HCT116 (cell line): Measurements from ENCODE around the gene SLC25A4.

DNA sequence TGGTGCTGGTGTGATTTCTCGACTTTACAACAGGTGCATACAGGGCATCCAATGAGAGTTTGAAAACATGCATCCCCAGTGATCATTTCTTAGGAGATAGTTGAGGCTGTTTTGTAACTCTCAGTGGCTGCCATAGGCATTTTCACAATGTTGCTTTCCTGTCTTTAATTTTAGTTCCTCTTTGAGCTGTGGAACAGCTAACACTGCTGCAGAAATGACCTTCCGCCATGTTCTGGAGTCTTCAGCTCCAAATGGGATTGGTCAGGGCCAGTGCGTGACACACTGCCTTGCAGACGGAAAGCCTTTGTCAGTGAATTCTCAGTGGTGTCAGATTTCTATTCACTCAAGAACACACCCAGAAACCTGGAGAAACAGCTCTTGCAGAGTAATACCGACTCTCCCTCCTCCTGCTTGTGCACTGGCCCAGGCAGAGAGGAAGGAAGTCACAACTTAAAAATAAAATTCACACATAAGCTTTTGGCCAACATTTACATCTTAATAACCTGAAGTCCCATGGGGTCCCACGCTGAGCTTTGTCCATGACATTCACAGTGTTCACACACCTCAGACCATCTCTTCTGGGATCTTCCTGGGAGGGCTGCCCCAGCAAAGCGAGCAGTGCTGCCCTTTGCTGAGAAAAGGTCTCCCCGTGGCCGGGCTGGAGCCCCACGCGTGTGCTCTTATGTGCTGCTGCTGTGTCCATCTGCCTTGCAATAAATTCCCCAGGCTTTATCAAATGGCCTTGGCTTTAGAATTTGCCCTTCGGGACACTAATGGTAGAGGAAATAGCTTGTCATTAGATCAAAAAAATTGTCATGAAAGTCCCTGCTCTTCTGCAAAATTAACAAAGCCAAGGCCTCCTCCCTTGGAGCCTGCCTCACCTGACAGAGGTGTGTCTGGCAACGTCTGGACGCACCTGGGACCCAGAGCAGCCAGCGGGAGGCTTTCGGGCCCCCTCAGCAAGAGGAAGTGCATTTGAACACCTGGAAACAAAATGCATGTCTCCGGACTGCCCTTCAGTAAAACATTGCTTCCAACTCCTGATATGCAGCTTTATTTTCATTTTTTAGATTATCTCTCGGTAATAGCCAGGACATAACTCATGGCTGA, 126.8 kb downstream of the IRF2 start:
- RRBS, result no CpG with 5 or more reads among the region's 18 CpGs

- RRBS, result no CpG with 5 or more reads among the region's 15 CpGs
Measured at GRCh38 chr4:184348320-184349200, 125.8 kb downstream of the IRF2 start.

DNA sequence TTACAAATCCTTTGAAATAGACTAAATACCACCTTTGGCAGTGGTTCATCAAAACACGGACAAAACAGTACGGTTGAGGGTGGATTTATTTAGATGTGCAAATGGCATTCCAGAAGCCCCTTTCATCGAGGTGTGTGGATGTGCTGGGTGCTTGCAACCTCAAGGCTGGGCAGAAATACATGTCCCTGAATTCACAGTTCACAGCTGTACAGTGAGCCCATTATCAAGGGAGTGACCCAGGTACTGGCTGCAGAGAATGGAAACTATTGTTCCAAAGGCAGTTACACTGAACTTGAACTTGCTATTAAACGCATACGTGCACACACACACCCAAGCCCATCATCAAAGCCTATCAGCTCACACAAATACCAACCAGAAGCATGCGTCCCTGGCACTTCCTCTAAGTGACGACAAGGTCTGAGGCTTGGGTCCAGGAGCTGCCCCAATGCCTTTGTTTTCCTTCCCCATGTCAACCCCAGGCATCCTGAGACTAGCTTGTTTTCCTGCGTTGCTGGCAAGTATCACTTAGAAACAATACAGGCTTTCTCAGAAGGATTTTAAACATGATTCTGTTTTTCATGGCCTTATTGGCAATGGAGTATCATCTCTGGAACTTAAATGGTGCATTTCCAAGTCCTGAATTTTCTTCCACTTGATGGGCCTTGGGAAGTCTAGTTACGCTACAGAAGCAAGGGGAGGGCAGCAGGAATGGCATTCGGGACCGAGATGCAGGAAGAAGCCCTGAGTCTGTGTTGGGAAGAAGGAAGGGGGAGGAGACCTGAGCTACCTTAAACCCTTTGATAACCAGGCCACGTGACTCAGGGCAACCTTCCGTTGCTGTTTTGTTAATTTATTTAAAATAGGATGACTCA, 88.5 kb downstream of the IRF2 start:
- RRBS, result no CpG with 5 or more reads among the region's 13 CpGs

DNA sequence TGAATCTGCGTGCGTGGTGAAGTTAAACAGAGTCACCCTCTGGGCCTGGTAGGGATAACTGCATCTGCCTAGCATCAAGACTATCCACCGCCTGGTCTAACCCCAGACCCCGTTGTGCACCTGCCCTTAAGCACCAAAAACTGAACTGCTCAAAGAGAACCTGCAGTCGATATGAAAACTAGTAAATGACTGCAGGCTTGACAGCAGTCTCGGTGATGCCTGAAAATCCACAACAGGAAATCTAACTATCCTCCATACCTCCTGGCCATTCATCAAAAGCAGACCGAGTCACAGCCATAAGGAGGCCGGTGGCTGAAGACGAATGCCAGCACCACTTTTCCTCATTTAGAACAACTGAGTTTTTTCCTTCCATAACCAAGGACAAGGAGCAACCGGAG, 2.1 kb downstream of the IRF2 start:
- RRBS, result 4% methylated on average over 3 of the region's 10 CpGs

- RRBS, result no CpG with 5 or more reads among the region's 4 CpGs
Measured at GRCh38 chr4:184666607-184666935, 17.0 kb downstream of the PRIMPOL start.

GRCh38 chr4:184776296-184777027, 42.6 kb upstream of the CENPU start:
- RRBS, result no CpG with 5 or more reads among the region's 12 CpGs

DNA sequence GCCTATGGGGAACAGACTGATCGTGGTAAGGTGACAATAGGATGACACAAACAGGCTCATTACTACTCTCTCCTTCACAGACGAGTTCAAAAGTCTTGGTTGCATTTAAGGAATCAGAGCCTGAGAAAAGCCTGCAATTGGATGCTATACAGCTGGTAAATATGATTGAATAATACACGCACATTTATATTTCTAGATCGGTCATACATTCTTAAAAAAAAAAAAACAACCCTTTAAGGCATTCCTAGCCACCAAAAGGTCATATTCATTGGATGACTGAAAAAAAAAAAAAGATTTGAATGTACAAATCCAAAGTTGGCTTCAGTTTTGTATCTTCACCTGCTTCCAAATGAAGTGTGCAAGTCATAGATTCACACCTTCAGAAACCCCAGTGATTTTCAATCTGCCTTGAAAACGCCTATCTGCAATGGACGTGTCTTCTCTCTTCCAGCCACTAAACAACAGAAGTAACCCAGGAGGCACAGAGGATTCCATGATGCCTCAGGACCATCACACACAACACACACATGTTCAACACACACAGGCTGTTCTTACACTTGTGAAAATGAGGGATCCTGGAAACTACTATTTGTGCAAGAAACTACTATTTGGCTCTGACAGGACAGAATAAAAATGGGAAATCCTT, 43.6 kb downstream of the ACSL1 start:
- RRBS, result no CpG with 5 or more reads among the region's 6 CpGs

DNA sequence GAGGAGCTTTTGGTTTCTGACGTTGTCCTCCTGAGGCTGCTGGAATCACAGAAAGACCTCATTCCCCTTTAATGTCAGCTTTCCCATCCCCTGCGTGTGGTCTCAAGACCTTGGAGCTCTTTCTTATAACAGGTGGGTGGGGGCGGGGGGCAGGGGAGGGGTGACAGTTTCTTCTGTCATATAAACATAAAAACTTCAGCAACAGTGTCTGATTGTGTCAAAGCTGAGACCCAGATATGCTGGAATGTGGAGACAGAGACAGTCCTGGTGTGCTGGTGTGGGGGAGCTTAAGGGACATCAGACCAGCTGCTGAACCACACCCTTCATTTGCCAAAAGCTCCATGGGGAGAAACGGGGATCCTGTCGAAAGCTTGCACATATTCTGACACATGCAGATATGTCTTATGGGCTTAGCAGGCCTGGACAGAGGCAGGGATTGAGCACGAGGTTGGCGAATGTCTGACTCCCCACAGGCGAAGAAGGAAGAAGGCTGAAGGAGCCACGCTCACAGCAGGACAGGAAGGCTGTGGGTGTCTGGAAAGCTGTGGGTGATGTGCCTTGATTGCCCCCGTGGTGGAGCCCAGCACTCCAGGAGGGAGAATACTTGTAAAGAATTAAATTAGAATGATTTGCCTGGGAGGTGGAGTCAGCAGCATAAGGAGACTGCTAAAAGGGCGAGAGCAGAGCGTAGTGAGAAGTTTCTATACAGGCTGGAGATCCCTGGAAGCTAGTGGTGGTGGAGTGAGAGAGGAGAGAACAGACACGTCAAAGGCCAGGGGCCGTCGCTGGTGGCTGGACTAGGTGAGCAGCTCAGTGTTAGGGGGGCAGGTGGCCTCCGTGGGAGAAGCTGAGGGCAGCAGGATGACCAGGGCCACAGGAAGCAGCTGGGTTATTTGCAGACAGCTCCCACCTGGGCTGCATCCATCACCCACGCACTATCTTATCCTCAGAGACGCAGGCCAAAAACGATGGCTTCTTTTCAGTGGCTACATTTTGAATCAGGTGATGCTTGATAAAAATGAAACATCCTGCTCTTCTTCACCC, 72.3 kb upstream of the ACSL1 start:
- RRBS, result no CpG with 5 or more reads among the region's 19 CpGs

DNA sequence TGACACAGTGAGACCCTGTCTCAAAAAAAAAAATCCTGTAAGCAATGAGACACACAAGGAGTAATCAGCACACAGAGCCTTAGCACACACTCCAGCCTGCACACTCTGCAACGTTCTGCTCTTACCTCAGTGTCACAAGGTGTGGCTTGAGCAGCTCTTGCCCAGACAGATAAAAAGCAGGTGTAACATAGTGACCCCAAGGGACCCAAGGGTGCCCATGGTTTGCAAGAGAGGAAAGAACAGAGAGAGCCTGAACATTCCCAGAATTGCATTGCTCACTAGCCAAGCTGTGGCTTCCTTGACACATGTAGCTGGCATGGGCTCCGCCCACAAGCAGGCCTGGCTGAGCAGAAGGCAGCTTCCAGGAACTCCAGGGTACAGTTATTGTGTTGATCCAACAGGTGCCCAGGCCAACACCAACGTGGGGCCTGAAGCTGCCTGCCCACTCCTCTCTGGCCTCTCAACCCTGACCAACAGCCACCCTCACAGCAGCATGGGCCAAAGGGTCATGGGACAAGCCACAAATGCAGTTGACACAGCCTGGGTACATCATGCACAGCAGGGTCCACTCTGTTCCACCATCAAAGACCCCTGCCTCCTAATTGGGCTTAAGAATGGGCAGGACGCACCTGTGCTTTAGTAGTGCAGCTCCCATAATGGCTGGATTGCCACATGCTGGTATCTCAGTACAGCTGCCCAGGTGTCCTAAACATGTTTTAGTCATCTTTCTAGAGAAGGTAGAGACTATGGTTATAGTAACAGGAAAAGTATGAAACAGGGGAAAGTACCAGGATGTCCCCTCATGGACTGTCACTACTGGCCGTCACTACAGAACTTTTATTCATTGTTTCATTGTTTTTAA, 73.6 kb upstream of the ACSL1 start:
- RRBS, result no CpG with 5 or more reads among the region's 5 CpGs

GRCh38 chr4:184978199-184978536, 40.1 kb upstream of the HELT start:
- RRBS, result no CpG with 5 or more reads among the region's 6 CpGs

- RRBS, result no CpG with 5 or more reads among the region's 8 CpGs
Measured at GRCh38 chr4:184988689-184989101, 29.6 kb upstream of the HELT start.

DNA sequence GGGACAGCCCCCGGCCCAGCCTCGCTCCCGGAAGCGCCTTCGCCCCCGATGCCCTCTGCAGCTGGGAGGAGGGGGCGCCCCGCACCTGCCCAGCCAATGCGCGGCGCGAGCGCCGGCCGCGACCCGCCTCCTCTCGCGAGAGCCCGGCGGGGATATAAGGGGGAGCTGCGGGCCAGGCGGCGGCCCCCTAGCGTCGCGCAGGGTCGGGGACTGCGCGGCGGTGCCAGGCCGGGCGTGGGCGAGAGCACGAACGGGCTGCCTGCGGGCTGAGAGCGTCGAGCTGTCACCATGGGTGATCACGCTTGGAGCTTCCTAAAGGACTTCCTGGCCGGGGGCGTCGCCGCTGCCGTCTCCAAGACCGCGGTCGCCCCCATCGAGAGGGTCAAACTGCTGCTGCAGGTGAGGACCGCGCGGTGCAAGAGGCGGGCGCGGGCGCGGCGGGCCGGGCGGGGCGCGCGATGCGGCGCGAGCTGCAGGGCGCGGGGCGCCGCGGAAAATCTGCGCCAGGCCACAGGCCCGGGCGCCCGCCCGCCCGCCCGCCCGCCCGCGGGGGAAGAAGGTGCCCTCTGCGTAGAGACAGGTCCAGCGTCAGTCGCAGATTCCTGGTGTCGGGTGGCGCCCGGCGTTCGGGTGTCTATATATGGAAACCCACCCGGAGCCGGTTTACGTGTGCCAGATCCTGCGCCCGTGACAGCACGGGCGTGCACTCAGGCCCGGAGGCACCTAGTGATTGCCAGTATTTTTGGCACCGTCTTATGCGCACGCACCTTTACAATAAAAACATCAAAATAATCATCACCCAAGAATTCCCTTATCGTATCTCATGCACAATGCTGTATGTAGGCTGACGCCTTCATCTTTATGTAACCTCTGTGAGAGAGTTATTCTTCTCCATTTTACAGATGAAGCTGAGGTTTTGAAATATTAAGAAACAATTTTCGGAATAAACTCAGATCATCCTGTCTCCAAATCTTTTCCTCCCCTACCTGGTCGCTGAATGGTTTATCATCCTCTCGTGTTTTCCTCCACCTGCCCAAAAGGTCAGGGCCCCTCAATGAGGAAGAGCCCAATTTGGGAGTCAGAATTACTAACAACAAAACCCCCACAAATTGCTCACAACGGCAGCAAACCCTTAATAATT, at the start of gene SLC25A4:
SLC25A4 (plus strand) TSS at position 182 of the 1,141 bp plus-strand sequence.
- RRBS, result 2% methylated on average over 44 of the region's 106 CpGs

DNA sequence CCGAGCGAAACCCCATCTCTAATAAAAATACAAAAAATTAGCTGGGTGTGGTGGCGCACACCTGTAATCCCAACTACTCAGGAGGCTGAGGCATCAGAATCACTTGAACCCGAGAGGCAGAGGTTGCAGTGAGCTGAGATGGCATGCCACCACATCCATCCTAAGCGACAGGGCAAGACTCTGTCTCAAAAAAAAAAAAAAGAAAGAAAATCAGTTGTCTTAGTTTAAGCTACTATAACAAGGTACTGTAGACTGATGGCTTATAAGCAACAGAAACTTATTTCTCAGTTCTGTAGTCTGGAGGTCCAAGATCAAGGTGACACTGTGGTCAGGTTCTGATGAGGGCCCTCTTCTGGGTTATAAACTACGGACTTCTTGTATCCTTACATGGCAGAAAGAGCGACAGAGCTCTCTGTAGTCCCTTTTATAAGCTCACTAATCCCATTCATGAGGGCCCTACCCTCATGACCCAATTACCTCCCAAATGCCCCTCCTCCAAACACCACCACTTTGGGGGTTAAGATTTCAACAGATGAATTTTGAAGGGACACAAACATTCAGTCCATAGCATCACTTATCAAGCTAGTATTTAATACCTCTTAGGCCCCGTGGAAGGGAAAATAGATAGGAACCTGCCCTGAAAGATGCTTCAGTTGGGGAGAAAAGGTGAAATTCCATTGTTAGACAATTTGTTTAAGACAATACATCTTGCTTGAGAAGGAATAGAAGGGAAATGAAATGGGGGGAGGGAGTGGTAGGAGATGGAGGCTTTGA, 4.9 kb downstream of the SLC25A4 start:
- RRBS, result no CpG with 5 or more reads among the region's 8 CpGs

DNA sequence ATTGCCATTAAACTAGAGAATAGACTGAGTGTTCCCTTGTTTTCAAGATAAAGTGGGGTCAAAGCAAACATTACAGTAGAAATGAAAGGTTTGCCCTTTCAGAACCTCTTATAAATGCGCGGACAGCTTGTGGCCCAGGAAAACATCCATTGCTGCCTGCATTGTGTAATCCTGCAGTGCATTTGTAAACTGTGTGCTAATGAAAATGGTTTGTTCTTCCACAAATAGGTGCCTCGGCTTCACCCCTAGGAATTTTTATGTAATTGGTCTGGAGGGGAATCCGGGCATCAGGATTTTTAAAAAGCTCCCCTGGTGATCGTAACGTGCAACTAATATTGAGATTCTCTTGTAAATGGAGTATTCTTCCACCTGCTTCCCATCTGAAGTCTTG, 62.9 kb downstream of the SNX25 start:
- RRBS, result no CpG with 5 or more reads among the region's 6 CpGs

- RRBS, result no CpG with 5 or more reads among the region's 8 CpGs
Measured at GRCh38 chr4:185306021-185306561, 89.6 kb downstream of the LRP2BP start.

DNA sequence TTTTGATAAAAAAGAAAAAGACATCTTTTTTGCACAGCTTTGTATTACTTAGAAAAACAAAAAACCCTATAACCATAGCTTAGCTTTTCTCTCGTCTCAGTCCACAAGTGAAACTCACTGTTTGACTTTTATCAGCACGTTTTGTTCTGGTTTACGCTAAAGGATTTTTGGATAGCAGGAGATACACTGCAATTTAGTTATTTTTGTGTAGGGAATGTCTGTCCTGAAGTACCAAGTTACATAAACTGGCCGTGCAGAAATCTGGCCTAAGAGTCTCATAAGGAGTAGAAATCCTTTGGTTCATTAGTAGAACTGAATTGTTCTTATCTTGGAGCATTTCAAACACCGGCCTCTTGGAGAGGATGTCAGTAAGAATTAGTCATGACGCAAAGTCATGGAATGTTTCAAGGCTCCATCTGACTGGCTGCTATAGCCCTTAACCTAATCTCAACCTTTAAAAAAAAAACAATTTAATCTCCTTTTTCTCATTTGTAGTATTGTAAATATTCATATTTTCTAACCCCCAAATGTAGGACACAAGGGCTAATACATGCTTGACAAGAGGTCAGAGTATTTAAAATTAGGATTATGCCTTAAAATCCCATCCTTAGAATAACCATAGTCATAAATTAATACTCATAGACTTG, 15.2 kb downstream of the PDLIM3 start:
- RRBS, result no CpG with 5 or more reads among the region's 6 CpGs

DNA sequence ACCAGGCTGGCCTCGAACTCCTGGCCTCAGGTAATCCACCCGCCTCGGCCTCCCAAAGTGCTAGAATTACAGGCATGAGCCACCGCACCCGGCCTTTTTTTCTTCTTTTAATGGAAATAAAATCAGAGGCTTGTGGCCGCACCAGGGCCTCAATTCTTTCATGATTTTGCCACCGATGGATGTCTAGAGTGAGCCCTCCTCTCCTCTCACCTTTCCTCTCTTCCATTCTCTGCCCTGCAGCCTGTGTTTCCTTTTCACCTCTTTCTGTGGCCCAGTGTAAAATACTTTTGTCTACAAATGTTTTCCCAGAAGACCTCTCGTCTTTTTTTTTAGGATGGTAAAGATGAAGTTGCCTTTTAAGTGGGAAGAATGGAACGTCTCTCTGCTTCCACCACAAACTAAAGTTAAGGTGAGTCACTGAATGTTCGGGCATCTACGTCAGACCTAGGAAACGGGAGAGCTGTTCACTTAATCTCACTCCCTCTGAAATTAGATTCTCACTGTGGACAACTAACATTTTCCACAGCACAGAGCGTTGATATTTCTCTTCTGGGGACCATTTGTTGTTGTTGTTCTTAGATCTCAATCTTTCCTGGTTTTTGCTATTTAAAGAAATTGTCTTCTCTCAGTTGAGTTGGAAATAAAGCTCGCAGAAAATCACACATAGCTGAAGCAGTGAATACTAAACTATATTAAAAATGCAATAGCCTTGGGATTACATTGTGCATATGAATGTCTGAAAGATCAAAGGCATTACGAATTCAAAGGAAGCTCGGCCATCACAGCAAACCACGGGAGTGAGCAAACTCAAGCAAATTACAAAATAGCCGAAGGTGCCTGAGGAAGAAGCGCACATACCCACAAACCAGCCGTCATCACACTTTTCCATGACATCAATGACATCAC, 53.8 kb upstream of the PDLIM3 start:
- RRBS, result no CpG with 5 or more reads among the region's 20 CpGs

- RRBS, result no CpG with 5 or more reads among the region's 12 CpGs
Measured at GRCh38 chr4:185683158-185683761, 128.7 kb downstream of the SORBS2 start.

GRCh38 chr4:185742674-185743148, 69.3 kb downstream of the SORBS2 start:
- RRBS, result no CpG with 5 or more reads among the region's 8 CpGs

GRCh38 chr4:185758243-185759124, 53.5 kb downstream of the SORBS2 start:
- RRBS, result no CpG with 5 or more reads among the region's 5 CpGs